H7 (cell line): ENCODE data around the genes PLEKHJ1 and SGTA.

DNA sequence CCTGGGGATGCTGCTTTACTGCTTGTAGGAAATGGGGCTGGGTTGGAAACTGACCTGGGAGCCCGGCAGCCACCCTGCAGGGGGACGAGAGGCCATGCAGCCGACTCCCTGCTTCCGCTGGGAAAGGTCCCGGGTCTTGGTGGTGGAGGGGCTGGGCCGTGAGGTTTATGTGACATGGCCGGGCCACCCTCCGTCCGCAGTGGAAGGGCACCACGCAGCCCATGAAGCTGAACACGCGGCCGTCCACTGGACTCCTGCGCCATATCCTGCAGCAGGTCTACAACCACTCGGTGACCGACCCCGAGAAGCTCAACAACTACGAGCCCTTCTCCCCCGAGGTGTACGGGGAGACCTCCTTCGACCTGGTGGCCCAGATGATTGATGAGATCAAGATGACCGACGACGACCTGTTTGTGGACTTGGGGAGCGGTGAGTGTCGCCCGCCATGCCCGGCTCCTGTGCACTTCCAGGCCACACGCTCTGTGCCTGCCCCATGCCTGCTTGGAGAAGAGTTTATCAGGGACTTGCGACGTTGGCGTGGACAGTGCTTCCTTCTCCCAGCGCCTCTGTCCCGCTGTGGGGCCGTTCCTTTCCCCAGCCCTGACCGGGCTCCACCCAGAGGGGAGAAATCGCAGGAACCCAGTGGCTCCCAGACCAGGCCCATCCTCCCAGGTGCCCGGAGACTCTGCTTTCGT is 27.2 kb downstream of the DOT1L start:
- RAMPAGE, long total RNA: no peak

- RAMPAGE, long total RNA: no peak
Observed at GRCh38 chr19:2203702-2204434, 32.3 kb downstream of the PLEKHJ1 start.

- RAMPAGE, long total RNA: no peak
Observed at GRCh38 chr19:2231444-2232173, 4.5 kb downstream of the PLEKHJ1 start.

DNA sequence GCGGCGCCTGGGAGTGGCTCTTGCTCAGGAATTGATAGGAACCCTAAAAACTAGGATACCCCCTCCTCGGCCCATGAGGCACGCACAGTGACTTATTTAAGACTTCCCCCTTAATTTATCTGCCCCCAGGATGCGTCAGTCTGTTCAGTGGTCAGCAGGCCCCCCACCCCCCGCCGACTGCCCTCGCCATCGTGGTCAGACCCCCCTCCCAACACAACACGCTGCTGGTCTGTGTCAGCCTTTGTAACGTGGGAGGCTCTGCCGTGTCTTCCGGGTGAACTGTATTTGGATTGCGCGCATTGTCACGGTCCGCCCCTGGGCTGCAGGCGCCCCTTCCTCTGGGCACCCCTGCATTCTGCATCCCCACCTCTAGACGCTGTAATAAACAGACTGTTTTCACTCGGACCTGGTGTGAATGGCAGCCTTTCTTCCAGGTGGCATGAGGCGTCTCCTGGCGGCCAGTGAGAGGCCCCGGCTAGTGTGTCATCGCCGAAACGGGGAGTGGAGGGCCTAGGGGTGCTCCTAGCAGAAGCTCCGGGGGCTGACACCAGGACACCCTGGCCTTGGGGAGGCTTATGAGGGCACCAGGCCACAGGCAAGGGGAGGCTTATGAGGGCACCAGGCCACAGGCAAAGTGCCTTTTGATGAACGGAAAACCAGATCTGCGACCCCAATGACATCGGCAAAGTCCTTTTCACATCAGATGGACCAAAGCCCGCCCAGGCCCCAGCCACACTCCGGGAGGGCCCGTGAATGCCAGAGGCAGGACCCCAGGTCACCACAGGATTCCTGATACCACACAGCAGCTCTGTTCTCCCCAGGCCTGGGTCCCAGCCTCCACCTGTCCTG is 3.7 kb downstream of the PLEKHJ1 start:
- RAMPAGE, long total RNA: no peak

GRCh38 chr19:2236107-2236965 is at the start of gene PLEKHJ1:
TSS of gene PLEKHJ1 (minus strand) at chr19:2236329.
- RAMPAGE, long total RNA: start-site peak on the minus strand at chr19:2236222-2236320, 1,098 reads

- RAMPAGE, long total RNA: no peak
Observed at GRCh38 chr19:2253073-2253532, 3.1 kb downstream of the JSRP1 start.

GRCh38 chr19:2271348-2272067 is 10.5 kb downstream of the PEAK3 start:
- RAMPAGE, long total RNA: no peak

- RAMPAGE, long total RNA: no peak
Observed at GRCh38 chr19:2272913-2273351, 9.0 kb downstream of the PEAK3 start.

DNA sequence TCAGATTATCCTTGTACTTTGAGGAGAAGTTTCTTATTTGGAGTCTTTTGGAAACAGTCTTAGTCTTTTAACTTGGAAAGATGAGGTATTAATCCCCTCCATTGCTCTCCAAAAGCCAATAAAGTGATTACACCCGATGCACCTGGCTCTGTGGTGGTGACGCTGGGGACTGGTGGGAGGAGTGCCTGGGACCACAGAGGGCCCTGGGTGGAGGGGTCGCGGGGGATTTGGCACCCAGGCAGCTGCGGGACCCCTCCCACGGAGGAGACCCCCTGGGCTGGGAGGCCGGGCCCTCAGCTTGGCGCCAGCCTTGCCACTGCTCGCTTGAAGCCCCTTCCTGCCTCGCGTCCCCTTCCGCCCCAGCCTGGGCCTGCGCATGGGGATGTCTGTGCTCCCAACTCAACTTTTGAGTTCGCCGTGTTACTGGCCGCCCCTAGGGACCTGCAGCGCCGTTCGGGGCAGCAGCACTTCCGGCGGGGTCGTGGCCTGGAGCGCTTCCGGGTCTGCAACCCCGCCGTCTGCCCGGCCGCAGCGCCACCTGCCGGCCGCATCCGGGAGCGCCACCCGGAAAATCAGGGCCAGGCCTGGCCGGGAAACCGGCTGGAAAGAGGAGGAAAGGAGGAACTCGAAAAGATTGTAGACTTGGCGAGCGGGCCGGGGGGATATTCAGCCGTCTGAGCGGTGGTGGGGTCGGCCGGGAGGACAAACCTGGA is 8.5 kb downstream of the PEAK3 start:
- RAMPAGE, long total RNA: no peak

DNA sequence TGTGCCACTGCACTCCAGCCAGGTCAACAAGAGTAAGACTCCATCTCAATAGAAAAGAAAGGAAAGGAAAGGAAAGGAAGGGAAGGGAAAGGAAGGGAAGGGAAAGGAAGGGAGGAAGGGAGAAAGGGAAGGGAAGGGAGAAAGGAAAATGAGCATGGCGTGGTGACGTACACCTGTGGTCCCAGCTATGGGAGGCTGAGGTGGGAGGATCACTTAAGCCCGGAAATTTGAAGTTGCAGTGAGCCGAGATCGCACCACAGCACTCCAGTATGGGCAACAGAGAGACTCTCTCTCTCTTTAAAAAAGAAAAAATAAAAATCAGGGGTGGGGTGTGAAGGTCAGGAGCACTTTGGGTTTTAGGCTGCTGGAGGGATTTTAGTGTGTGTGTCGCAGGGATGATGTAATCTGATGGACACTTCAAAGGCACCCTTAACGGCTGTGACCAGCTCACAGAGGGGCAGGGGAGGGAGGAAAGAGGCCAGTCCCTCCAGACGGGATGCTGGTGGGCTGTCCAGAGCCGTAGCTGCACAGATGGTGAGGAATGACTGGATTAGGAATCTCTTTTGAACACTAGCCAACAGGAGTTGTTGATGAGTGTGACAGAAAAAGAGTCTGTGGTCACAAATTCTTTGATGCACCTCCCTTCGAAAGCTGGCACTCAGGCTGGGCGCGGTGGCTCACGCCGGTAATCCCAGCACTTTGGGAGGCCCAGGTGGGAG is 27.5 kb downstream of the TMPRSS9 start:
- RAMPAGE, long total RNA: no peak

GRCh38 chr19:2500889-2501324 is 25.0 kb downstream of the GADD45B start:
- RAMPAGE, long total RNA: no peak

DNA sequence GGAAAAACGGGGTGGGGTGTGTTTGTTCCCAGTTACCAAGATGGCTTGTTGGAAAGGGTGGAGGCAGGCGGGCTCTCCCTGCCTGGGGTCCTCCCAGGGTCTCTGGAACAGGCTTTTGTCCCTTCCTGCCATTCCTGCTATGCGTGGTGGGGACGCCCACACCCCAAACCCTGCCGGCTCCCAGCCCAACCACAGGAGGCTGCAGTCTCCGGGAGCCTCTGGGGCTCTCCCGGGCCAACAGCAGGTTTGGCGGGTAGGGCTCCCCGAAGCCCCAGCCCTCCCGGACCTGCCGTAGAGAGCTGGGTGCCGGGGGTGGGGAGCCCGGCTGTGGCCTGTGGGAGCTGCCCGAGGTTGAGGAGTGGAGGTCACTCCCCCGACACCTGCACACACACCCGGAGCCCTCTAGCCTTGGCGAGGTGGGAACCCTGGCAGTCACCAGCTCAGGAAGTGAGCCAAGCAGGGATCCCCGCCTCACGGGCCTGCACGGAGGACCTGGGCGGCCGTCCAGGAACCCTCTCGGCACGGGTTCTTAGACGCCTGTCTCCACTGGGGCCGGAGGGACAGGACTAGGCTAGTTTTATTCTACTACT is 36.9 kb downstream of the GADD45B start:
- RAMPAGE, long total RNA: no peak

DNA sequence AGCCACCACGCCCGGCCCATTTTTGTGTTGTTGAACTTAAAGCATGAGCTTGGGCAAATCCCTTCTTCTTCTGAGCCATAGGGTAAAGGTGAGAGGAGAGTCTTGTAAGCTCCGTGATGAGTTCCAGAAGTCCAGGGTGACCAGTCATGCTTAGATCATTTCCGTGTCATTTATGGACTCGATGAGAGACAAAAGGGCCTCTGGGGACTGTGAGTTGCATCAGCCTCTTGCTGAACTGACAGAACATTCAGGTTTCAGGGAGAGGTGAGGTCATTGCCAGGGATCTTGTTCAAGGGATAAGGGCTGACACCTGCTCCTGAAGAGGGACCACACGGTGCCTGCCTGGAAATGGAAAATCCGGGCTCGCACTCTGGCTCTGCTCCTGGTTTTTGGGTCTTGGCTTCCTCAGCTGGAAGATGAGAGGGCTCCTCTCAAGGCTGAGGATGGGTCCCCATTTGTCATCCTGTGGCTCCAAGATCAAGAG is 53.6 kb downstream of the GADD45B start:
- RAMPAGE, long total RNA: no peak

DNA sequence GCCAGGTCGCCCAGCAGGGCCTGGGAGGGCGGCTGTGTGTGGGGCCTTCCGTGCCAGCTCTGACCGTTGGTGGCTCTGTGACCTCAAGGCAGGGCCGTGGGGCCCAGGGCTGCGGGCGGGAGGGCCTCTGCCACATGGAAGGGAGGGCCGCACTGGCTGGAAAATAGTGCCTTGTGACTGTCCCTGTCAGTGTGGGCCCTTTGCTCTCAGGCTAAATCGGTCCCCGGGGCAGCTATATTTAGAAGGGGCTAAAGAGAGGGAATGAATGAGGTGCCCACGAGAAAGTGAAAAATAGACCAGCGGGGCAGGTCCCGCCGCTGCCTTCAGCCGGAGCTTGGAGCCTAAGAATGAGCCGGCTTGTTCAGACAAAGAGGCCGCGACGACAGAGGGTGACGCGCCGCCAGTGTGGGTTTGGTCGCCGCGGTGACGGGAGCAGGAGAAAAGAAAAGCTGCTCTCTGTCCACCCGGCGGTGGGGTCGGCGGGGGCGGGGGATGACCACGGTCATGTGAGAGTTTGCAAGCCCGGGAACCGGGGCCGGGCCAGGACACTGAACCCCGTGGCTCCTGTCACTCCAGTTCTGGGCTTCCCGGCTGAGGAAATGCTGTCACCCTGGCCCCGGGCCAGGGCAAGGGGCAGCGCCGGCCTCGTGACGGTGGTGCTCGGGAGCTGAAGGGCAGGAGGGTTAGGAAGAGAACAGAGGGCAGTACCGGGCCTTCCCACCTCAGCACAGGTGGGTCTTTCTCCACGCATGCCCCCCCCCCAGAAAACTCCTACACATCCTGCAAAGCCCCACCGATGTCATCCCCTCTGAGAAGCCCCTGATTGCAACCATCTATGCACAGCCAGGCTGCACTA is 70.6 kb downstream of the GADD45B start:
- RAMPAGE, long total RNA: no peak

DNA sequence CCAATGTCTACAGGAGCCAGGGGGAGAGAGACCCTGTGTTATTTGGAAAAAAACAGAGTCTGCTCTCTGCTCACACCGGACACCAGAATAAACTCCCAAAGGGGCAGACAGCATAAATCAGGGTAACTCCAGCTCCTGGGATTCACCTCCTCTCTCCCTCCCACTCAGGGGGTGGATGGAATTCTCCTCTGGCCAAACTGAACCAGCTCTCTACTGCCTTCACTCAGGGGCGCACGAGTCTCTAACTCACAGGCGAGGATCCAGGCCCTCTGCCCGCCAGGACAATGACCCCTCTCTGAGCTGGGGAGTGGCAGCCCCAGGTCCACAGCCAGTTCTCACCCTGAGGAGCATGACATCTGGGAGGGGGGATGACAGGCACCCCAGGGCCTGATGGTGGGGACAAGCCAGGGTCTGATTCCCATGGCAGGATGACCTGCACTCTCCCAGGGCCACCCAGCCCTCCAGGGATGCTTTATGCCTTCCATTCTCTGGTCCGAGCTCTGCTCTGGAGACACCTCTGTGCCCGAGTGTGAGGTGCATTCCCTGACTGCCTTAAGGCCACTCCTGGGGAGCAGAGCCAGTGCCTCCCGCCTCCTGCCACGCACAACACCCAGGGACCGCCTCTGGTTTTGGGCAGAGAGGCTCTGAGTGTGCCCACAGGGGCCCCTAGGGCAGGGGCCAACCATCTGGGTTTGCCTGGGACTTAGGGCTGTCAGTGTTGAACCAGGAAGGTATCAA is 66.3 kb downstream of the GNG7 start:
- RAMPAGE, long total RNA: no peak

DNA sequence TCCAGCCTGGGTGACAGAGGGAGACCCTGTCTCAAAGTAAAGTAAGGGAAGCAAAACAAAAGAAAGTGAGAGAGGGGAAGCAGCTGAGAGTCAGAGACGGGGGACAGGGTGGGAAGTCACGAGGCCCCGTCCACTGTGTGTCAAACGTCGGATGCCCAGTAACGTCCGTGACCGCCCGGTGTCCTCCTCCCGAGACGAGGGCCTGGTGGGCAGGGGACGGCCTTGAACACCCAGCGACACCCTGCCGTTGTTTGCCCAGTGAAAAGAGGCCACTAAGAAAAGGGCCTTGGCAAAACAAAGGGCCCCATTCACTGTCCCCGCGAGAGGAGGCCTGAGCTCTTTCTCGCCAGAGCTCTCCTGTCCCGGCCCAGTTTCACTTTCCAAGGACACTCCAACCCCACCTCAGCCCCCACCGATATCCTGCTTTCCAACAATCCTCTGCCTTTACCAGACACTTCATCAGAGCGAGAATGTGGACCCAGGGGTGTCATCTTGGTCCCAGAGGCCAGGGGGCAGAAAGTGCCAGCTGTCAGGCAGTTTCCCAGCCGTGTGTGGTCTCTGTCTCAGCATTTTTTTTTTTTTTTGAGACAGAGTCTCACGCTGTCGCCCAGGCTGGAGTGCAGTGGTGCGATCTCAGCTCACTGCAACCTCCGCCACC is 16.8 kb downstream of the GNG7 start:
- RAMPAGE, long total RNA: no peak

DNA sequence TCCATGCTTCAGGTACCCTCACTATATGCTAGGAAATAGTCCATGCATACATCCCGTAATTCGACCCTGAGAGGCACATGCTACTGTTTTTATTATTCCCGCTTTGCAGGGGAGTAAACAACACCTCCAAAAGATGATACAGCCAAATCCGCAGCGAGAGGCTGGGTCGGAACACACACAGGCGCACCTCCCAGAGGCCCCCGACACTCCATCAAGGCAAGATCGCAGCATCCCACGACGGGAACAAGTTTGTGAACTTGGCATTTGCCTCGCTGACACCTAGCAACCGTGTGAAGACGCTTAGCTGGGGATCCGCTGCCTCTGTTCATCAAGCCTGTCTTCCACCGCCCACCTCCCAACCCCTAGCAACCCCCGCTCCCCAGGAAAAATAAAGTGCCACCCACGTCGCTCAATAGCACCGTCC is 1.9 kb downstream of the GNG7 start:
- RAMPAGE, long total RNA: no peak

GRCh38 chr19:2778281-2778752 is 4.8 kb downstream of the SGTA start:
- RAMPAGE, long total RNA: no peak

DNA sequence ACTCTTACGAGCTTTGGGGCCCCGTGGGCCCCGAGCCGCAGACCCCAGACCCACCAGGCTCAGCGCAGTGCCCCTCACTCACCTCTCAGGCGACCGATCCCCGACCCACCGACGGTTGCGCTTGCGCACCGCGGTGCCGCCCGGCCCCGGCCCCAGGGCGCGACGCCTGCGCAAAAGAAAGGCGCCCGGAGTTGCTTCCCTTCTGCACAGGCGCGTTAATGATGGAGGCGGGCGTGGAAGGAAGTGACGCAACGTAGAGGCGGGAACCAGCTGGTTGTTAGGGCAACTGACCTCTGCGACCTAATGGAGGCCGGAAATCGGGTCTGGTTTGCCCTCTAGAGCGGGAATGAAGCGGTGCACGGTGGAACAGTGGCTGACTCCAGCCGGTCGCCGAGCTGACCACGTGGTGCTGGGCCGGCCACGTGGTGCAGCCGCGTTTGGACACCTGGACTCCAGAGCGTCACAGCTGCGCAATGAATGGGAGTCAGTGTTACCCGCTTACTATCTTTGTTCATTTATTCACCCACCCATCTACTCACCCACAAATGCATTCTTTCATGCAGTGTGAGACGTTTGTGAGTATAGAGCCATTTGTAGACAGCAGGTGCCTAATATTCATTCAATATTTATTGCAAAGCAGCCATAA is at the start of gene SGTA:
SGTA (minus strand) TSS at position 123 of the 646 bp plus-strand sequence.
- RAMPAGE, long total RNA: start-site peak on the minus strand centred at position 135 of the sequence, 50 bp wide, 265 reads

- RAMPAGE, long total RNA: no peak
Observed at GRCh38 chr19:2791920-2792376, 6.6 kb downstream of the THOP1 start.